Epidermal melanocyte (primary cell): ENCODE measurements around a stretch of chr1.

DNA sequence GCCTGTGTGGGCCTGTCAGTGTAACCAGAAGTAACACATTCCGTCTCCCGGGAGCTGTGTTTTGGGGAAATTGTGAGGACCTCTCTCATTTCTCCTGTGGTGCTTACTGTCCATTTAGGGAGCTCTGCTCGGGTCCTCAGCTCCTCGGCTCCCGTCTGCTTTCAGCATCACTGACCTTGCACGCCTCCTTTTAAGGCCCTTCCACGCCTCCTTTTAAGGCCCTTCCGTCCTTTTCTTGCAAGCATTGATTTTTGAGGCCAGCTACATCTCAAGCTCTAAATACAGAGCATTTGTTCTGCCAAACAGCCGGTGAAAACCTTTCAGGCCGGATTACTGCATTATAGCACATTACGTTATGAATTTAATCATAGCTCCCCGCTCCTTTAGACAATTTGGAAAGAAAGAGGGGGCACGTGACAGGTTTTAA lies 9.8 kb downstream of the CA6 start:
- RRBS, result no CpG with 5 or more reads among the region's 13 CpGs

- RRBS, result no CpG with 5 or more reads among the region's 7 CpGs
Measured at GRCh38 chr1:9110489-9110930, 18.4 kb downstream of the GPR157 start.

- RRBS, result no CpG with 5 or more reads among the region's 6 CpGs
Measured at GRCh38 chr1:9130122-9130464, 1.2 kb upstream of the GPR157 start.

- RRBS, result no CpG with 5 or more reads among the region's 2 CpGs
Measured at GRCh38 chr1:9171920-9172232, 43.0 kb upstream of the GPR157 start.

- RRBS, result no CpG with 5 or more reads among the region's 18 CpGs
Measured at GRCh38 chr1:9181153-9181818, 52.4 kb upstream of the GPR157 start.

DNA sequence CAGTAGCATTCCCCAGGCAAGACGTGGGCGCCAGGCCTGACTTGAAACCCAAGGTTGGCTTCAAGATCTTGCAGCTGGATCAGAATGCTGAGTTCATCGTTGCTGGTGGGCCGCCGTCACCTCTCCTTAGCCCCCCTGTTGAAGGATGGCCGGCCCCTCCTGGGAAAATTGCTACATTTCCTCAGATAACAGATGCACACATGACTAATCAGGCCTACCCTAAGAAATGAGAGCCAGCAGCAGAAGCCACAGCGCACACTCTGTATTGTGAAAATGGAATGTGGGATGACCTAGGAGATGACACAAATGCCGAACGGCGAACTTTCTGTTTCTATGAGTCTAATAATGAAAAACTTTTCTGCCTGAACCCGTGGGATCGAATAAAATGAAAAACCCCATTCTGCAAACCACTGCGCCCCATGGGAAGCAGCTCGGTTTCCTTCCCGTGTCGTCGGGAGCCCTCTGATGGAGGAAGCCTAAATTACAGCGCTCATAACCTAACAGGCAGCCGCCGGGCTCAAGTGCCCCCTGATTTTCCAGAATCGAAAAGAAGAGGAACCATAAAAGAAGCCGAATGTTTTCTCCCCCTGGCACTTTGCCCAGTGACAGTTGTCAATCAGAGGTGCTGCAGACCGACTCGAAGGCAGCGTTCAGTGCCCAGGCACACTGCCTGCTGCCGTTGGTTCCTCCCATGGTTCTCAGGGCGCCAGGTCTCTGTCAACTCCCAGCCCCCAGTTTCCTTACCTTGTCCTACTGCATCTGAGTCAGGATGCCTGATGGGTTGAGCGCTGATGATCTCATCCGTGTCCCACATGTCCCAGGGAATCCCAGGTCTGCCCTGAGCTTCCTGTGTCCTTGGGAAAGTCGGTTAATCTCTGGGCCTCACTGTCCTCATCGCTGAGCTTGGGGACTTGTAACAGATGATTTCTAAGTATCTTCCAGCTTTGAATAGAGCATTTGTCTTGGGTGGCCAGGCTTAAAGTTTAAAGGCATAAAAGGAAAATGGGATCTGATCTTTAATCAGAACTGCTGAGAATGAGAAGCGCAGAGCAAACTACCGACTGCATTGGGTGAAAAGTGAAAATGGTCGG lies 38.1 kb upstream of the H6PD start:
- RRBS, result no CpG with 5 or more reads among the region's 34 CpGs

DNA sequence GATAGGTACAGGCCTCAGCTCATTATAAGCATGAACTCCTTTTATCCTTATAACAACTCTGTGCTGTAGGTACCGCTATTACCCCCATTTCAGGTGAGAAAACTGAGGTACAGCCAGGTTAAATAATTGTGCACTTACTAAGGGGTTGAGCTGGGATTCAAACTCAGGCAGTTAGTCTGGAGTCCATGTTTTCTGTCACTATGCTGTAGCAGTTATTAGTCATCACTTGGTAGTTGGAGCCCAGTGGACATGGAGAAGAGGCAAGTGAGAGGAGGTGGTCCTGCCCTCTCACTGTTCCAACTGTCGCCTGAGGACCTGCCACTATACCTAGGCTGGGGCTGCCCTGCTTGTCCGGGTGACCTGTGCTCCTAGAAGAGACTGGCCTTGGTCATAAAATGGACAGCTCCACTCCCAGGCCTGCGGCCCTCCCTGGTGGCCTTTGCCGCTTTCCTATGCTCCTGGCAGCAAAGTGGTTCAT lies 9.7 kb downstream of the H6PD start:
- RRBS, result no CpG with 5 or more reads among the region's 5 CpGs

- RRBS, result 69% methylated on average over 7 of the region's 42 CpGs
Measured at GRCh38 chr1:9629007-9630275, 22.1 kb upstream of the PIK3CD start.

DNA sequence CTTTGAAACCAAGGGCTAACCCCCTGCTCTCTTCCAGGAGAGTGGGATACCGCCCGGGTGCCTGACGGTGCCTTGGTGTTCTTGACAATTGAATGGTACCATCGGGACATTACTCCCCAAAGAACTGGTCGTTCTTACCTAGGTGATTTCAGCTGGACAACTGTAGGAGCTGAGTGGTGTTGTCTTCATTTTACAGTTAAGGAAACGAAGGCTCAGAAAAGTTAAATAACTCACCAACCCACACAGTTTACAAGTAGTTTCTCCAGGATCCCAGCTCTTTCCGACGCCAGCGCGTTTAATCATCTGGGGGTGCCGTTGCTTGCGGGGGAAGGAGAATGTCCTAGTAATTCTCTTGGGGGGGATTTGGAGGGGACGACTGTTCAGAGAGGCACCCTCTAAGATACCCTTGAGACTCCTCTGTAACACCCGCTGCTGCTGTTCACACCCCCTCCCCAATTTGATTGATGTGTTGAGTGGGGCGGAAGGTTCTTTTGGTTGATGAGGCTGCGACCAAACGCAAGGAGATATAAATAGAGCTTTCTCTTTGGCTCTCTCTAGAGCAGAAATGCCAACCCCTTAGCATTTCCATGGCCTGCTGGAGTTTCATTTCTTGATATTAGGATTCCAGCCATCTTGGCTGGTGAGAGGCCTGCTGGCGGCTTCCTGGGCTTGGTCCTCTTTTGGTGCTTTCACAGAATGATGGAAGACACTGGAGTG lies 1.8 kb downstream of the PIK3CD start:
- RRBS, result no CpG with 5 or more reads among the region's 18 CpGs

DNA sequence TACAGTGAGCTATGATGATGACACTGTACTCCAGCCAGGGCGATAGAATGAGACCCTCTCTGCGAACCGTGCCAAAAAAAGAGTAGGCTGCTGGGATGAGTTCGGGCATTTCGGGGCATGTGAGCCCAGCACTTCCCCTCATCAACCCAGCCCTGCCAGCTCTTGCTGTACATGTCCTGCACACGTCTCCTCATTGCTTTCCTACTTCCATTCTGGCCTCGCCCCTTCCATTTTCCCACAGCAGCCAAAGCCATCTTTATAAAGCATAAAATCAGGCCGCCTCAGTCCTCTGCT lies 47.6 kb downstream of the PIK3CD start:
- RRBS, result no CpG with 5 or more reads among the region's 8 CpGs

DNA sequence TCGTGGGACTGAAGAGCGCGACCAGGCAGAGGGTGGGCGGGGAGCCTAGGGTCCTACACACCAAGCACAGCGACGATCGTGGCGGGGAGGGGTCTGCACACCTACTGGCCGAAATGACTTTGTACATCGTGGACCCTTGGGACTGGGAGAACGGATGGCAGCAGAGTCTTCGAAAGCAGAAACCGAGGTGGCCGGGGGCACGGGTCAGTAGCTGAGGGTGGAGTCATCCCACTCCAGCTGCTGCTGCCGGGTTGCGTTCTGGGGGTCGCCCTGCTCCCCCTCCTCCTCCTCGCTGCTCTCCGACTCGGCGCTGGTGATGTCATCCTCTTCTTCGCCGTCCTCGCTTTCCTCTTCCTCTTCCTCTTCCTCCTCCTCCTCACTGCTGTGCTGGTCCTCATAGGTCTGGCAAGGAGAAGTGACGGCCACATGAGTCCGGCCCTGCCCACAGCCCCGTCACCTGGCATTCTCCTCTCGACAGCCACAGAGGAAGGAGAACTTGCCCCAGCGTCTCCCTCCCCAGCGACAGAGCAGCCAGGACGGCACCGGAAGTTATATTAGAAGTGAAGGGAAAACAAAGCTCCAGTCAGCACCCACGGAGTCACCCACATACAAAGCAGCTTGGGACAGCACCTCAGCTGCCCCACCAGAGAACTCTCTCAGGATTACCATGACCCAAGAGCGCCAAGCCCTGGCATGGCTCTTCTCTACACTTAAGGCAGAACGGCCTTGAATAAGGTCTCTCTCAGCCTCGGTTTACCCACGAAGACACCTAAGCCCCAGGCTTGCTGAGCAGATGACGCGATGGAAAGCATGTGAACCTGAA lies 79.0 kb downstream of the PIK3CD start:
- RRBS, result 83% methylated on average over 6 of the region's 40 CpGs

- RRBS, result no CpG with 5 or more reads among the region's 19 CpGs
Measured at GRCh38 chr1:9749222-9750020, 74.3 kb downstream of the CLSTN1 start.

DNA sequence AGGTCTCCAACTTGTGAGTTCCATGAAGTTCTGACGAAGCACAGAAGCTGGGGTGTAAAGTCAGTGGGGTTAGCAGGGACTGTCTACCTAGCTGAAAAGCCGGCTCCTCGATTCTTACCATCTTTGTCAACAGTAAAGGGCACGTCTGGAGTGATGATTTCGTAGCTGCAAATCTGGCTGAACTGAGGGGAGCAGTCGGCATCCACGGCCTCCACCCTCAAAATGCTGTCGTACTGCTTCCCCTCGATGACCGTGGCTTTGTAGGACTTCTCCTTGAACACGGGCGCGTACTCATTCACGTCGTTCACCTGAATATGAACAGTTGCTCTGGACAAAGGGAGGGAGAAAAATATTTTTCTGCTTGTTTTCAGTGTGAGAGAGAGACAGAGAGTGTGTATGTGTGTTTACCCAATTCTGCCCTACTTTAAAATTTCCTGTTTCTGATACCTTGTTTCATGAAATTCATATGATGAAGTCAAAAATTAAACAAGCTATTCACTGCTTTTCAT lies 72.4 kb downstream of the CLSTN1 start:
- RRBS, result no CpG with 5 or more reads among the region's 15 CpGs

DNA sequence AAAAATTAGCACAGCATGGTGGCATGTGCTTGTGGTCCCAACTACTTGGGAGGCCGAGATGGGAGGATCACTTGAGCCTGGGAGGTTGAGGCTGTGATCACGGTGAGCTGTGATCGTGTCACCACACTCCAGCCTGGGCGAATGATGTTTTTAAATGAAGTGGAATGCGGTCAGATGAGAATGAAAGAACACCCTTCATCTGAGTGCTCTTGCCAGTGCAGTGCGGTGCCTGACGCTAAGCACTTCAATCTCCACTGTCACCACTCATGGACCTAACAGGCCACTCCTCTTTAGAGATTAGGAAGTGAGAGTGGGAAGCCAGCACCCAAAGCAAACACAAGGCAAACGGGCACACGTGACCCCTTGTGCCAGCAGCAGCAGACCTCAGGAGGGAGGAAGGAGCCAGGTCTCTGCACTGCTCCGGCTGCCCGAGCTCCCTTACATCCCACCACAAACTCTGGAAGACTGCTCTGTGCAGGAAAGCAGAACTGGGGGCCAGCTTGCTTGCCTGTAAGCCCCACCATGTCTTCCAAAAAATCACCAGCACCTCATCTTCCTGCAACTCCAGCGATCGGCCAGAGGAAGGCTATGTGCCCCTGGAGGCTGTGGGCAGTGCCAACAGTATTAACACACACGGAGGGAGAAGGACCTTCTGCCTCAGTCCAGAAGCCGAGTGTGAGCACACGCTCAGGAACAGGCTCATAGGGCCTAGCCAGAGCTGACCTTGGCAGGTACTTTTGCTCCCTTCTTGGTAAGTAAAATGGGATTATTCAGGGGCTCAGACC lies 9.6 kb downstream of the CTNNBIP1 start:
- RRBS, result no CpG with 5 or more reads among the region's 16 CpGs

- RRBS, result no CpG with 5 or more reads among the region's 6 CpGs
Measured at GRCh38 chr1:10459090-10459515, 9.3 kb downstream of the CORT start.

- RRBS, result no CpG with 5 or more reads among the region's 17 CpGs
Measured at GRCh38 chr1:10495910-10496482, 21.2 kb downstream of the PEX14 start.

GRCh38 chr1:10616217-10616871 lies 141.6 kb downstream of the PEX14 start:
- RRBS, result no CpG with 5 or more reads among the region's 30 CpGs

DNA sequence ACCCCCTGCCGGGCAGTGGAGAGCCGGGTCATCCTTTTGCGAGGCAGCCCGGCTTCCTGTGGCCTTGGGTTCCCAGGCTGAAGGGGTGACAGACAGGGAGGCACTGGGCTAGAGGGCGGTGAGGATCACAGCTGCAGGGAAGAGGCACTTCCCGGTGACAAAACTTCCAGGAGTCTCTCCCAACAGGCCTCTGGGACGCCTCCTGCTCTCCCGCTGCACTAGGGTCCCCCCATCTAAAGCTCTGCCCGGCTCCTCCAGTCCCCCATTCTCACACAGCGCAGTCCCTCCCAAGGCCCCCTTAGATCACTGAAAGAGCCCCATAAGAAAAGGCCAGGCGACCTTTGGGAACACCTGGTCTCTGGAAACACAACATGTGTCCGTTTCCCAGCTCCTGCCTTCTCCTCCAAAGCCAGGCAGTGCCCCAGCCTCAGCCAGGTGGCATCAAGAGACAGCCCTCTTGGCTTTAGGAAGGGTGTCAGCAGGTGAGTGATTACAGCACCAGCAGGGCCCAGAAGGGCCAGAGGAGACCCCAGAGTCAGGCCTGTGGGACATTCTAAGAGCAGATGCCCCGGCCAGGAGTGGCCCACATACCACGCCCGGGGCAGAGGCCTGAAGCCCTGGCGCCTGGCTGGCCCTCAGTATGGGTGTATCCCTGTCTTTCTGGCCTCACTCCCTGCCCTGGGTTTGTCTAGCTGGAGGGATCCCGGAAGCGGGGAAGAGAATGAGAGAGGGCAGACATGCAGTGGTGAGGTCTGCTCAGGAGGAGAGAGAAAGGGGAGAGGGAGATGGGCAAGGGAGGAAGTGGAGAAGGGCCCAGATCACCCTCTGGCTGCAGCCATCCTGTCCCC lies 109.3 kb downstream of the CASZ1 start:
- RRBS, result 91% methylated on average over 6 of the region's 18 CpGs

- RRBS, result no CpG with 5 or more reads among the region's 19 CpGs
Measured at GRCh38 chr1:10723742-10724725, 72.4 kb downstream of the CASZ1 start.

DNA sequence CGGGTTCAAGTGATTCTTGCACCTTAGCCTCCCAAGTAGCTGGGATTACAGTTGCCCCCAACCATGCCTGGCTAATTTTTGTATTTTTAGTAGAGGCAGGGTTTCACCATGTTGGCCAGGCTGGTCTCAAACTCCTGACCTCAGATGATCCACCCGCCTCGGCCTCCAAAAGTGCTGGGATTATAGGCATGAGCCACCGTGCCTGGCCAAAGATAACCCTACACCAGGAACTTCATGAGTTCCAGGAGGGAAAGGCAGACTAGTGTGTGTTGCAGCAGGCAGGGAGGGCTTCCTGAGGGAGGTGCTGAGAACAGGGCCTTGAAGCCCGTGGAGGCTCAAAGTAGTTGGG lies 21.7 kb upstream of the CASZ1 start:
- RRBS, result no CpG with 5 or more reads among the region's 5 CpGs